Pericardium fibroblast (primary cell): ENCODE data around the genes SFN, GPN2 and NUDC.

DNA sequence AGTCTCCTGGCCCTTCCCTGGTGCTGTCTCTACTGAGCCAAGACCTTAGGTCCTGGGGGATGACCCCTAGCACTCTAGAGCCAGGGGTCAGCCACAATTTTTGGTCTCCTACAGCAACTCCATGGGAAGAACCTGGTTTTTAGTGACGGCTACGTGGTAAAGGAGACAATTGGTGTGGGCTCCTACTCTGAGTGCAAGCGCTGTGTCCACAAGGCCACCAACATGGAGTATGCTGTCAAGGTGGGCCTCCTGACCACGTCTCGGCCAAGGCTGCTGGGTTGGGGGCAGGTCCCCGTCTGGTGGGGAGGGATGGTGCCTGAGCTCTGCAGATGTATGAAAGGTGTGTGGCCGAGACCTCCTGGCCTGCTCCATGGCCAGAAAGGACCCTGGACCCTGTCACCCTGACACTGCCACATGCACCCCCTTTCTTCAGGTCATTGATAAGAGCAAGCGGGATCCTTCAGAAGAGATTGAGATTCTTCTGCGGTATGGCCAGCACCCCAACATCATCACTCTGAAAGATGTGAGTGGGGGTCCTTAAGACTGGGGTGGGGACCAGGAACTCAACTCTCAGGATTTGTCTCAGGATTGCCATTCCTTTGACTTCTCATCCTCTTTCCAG, 31.2 kb downstream of the RPS6KA1 start:
- RAMPAGE, long total RNA, result no peak

- RAMPAGE, long total RNA, result no peak
These were observed 42.4 kb downstream of the RPS6KA1 start for GRCh38 chr1:26571863-26572414.

- RAMPAGE, long total RNA, result no peak
These were observed 2.8 kb upstream of the ARID1A start for GRCh38 chr1:26692835-26693579.

DNA sequence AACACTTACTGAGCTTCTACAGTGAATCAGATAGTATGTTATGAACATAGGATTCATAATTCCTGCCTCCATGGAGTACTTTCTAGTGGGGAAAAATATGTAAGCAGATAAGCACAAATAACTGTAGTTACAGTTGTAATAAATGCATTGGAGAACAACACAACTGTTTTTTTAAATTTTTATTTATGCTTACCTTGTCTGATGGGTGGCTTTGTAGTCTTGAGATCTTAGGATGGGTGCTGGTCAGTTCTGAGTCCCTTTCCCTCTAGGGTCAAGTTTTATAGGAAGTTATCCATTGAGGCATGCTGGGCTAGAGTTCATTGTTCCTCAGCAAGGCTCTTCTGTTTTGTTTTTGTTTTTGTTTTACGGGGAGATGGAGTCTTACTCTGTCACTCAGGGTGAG, 20.5 kb downstream of the ARID1A start:
- RAMPAGE, long total RNA, result no peak

DNA sequence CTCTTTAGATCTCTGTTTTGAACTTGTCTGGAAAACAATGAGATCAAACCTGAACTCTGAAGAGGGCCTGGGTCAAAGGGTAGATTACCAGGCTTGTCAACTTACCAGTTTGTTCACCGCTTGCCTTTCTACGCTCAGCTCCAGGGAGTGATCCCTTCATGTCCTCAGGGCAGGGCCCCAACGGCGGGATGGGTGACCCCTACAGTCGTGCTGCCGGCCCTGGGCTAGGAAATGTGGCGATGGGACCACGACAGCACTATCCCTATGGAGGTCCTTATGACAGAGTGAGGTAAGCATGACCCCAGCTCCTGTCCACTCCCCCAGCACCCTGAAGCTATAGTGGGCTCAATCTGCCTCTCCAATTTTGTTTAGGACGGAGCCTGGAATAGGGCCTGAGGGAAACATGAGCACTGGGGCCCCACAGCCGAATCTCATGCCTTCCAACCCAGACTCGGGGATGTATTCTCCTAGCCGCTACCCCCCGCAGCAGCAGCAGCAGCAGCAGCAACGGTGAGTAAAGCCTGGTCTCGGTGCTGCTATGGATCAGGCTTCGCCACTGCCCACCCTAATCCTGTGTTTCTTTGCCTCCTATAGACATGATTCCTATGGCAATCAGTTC, 14.4 kb upstream of the PIGV start:
- RAMPAGE, long total RNA, result no peak

GRCh38 chr1:26780746-26781320, 6.9 kb upstream of the PIGV start:
- RAMPAGE, long total RNA, result no peak

- RAMPAGE, long total RNA, result no peak
These were observed 6.6 kb downstream of the PIGV start for GRCh38 chr1:26794070-26795091.

GRCh38 chr1:26863098-26863402, at the start of gene SFN:
Gene SFN, plus strand, starts transcription at chr1:26863149.
- RAMPAGE, long total RNA, result no peak

GRCh38 chr1:26889521-26890185, 430 bp downstream of the GPN2 start:
- RAMPAGE, long total RNA, result no peak

DNA sequence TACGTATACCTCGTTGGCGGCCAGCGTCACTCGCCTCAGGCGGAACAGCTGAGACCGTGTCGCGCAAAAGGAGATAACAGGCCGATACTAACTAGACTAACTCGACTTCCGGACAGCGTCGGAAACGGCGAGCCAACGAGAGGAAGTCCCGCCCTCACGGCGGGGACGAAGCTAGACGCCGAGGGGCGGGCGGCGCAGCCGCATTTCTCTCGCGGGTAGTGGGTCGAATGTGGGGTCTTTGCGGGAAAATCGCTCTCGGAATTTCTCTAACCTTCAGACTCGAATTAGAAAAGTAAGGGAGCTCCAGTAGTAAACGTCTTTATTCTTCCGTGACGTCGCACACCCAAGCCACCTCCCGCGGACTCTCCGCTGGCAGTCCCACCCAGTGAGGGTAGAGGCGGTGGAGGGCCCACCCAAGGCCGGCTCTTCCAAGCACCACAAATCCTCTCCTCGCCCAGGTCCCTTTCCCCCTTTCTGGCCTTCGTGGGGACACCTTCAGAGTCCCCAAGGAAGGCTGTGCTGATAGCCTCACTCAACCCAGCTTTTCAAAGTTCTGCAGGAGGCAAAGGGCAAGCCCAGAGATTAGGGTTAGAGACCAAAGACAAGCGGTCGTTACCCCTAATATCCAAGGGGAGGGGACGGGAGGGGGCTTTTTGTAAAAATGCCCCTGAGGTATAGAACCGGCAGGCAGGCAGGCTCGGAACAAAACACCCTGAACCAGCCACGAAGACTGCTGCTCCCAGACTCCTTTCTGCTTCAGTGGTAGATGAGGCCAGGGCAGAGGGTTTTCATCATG, at the start of gene GPN2:
GPN2 (minus strand) TSS at position 98 of the 796 bp plus-strand sequence.
- RAMPAGE, long total RNA, result start-site peak on the minus strand centred at position 94 of the sequence, 73 bp wide, 26 and 79 reads in 2 replicates

- RAMPAGE, long total RNA, result start-site peak on the plus strand at chr1:26921722-26921787, 4,303 and 3,347 reads in 2 replicates
These were observed at the start of gene NUDC for GRCh38 chr1:26921160-26922187. Gene NUDC, plus strand, starts transcription at chr1:26921743.

DNA sequence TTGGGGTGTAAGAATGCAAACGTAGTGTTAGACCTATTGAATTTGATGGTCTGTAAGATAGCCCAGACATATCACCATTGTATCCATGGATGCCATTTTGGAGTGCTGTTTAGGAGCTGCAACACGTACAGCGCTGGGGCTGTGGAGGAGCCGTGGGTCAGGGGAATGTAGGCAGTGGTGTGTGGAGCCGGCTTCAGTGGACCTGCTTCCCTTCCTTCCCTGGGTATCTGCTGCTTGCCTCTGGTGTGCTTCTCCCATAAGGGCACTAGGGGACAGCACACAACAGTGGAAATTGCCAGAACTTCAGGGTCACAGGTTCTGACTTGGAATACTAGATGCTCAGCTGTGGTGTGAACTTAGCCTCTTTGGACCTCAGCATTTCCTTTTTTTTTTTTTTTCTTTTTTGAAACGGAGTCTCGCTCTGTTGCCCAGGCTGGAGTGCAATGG, 6.6 kb upstream of the KDF1 start:
- RAMPAGE, long total RNA, result no peak

- RAMPAGE, long total RNA, result no peak
These were observed 10.6 kb upstream of the KDF1 start for GRCh38 chr1:26970870-26971184.

DNA sequence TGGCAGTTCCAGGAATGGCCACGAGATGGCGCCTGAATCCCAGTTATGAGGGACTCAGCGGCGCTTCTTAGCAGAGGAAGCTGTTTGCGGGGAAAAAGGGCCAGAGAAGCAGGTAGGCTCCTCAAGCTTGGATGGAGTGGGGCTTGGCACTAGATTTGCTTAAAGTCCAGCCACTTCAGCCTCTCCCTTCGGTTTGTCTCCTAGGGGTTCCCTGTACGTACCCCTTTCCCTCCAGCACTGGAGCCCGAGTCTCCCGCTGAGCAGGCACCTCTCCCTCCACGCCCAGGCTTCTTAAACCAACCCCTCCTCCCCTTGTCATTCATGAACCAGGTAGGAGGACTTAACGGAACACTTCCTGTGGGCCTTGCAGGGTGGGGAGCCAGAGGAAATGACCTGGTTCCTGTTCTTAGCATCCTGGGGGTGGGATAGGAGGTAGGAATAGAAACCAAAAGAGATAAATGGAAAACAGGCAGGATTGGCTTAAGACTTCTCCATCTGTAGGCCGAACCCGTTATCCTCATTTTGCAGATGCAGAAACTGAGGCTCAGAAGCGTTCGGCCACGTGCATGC, 32.1 kb upstream of the TENT5B start:
- RAMPAGE, long total RNA, result no peak

- RAMPAGE, long total RNA, result no peak
These were observed 55.5 kb downstream of the SLC9A1 start for GRCh38 chr1:27099013-27100218.

DNA sequence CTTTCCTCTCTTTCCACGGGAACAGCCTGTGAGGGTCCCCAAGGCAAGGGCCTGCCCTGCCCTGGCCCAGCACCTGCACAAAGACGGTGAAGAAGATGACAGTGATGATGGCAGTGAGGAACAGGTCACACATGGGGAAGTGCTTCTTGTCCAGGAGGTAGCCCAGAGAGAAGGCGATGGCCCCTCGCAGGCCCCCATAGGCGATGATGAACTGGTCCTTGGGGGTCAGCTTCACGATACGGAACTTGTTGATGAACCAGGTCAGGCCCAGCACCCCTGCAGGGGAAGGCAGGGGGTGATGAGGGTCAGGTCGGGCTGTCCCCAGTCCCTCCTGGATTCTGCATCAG, 49.1 kb downstream of the SLC9A1 start:
- RAMPAGE, long total RNA, result no peak

DNA sequence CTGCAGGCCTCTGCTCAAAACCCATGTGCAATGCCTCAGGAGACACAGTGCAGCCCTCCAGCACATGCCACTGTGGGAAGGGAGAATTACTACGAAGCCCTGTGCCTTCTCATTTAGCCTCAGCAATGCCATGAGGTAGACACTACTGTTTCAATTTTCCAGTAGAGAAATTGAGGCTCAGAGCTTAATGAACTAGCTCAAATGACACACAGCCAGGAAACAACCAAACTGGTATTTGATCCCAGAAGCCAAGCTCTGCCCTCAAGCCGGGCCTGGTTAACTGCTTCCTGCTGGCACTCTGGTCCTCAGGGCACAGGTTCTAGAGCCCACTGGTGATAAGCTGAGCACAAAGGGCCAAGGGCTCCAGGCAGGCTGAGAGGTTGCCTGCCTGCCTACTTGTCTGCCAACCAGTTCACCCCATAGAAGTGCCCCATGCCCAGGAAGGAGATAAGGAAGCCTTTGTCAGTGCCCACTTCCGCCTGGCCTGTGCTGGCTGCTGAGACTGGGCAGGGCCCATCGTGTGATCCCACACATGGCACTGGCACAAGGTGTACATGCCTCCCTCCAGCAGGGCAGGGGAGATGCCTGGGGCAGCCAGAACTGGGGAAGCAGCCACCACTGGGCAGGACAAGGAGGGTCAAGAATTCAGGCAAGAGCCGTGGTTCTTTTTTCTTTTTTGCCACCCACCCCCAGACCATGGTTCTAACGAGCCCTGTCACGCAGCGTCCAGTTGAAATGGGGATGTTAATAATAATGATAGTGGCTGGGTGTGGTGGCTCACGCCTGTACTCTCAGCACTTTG, 24.2 kb downstream of the SLC9A1 start:
- RAMPAGE, long total RNA, result no peak

DNA sequence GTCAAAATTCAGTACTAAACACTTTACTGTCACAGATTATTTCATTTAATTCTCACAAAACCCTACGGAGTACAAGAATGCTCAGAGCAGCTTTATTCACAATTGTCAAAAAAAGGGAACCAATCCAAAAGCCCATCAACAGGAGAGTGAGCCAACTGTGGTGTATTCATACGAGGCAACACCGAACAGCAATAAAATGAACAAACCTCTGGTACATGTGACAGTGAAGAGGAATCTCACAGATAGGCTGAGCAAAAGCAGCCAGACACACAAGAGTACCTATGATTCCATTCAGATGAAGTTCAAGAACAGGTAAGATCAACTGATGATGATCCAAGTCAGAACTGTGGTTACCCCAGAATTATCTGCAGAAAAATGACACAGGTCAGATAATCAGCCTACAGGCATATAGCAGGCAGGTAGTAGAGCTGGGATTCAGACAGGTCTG, 19.3 kb downstream of the SLC9A1 start:
- RAMPAGE, long total RNA, result no peak

DNA sequence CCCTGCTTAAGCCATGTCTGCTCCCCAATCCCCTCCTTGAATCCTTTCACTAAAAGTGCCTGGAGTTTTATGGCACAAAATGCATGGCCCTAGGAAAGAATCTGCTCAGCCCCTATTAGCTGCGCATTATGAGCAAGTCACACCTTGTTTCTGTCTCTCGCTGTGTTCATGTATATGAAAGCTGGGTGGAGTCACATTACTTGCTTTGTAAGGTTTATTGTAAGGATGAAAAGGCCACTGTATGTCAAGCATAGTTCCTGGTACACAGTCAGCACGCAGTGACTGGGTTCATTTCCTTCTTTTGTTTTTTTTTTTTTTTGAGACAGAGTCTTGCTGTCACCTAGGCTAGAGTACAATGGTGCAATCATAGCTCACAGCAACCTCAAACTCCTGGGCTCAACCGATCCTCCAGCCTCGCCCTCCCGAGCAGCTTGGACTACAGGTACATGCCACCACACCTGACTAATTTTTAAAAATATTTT, 6.7 kb upstream of the SLC9A1 start:
- RAMPAGE, long total RNA, result no peak

- RAMPAGE, long total RNA, result no peak
These were observed 8.1 kb downstream of the GPR3 start for GRCh38 chr1:27400385-27401037.